Airway epithelial cell (primary cell): ENCODE measurements around the gene CSNK2A3.

- RAMPAGE, long total RNA, result no peak
These were observed 22.9 kb upstream of the LYVE1 start for GRCh38 chr11:10591138-10592060.

GRCh38 chr11:10667246-10667688, 26.3 kb downstream of the IRAG1 start:
- RAMPAGE, long total RNA, result no peak

- RAMPAGE, long total RNA, result no peak
These were observed 21.8 kb upstream of the CTR9 start for GRCh38 chr11:10729209-10729730.

DNA sequence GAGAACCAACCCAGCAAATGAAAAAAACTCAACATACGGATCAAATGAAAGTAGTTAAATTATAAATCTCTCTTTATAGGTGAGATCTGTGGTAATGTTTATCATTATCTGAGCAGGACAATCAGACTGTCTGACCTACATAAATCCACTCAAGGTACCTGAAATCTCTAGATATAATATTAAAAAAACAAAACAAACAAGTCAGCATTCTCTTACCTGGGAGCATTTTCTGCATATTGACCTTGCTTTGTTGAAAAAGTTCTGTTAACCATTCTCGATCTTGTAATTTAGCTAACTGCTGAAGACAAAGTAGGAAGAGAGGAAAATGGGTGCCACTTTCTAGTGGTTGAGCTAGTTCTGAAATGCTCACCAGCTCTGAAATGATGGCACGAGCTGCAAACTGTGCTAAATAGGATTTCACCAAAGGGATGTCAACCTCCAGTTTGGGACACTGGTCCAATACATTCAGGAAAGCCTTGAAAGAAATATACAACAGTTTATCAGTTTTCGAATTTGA, 8.8 kb downstream of the EIF4G2 start:
- RAMPAGE, long total RNA, result no peak

- RAMPAGE, long total RNA, result no peak
These were observed 632 bp upstream of the EIF4G2 start for GRCh38 chr11:10809034-10810082.

- RAMPAGE, long total RNA, result no peak
These were observed 16.2 kb upstream of the EIF4G2 start for GRCh38 chr11:10824915-10825408.

DNA sequence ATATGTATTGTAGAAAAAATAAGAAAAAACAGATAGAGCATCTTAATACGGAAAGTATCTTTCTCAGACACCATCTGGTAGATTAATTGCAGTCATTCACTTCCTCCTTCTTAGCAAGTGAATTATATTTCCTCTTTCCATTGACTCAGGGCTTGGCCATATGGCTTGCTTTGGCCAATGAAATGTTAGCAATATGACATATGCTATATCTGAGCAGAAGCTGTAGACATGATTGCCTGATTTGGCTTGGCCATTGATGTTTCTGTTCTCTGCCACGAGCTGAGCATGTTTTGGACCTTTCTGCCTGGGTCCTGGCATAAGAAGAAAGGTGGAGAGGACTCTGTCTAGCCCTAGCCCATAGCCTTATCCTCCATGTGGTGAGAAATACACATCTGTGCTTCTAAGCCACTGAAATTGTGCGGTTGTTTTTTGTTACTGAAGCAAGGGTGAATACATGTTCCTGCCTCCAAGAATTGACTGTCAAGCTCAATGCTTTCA, 34.5 kb upstream of the ZBED5 start:
- RAMPAGE, long total RNA, result no peak

DNA sequence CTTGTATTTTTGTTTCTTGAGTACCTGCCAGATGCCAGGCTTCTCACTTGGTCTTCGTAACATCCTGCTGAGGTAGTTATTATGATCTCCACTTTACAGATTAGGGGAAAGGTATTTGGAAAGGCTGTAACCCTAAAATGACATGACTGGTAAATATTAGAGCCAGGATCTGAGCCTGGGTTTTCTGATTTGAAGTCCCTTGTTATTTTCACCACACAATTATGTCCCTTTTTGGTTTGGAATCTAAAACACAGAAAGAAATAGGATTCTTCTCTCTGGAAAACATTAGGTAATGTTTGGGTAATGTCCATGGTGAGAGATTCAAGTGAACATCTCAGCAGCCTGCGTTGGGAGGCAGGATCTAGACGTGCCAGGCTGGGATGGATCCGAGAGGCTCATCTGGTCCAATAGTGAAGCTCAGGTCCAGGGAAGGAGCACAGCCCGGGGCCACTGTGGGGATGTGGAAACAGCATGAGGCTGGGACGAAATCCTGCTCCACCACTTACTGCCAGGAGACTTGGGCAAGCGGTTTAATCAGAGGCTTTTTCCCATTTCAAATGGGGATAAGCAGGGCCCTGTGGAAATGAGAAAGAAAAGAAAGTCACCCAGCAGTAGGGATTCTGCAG, 109.9 kb downstream of the CSNK2A3 start:
- RAMPAGE, long total RNA, result no peak

GRCh38 chr11:11352992-11353483, at the start of gene CSNK2A3:
Gene CSNK2A3, minus strand, starts transcription at chr11:11353250.
- RAMPAGE, long total RNA, result no peak

GRCh38 chr11:11406966-11408116, 54.3 kb upstream of the CSNK2A3 start:
- RAMPAGE, long total RNA, result no peak

- RAMPAGE, long total RNA, result no peak
These were observed 98.4 kb upstream of the CSNK2A3 start for GRCh38 chr11:11451361-11451968.

DNA sequence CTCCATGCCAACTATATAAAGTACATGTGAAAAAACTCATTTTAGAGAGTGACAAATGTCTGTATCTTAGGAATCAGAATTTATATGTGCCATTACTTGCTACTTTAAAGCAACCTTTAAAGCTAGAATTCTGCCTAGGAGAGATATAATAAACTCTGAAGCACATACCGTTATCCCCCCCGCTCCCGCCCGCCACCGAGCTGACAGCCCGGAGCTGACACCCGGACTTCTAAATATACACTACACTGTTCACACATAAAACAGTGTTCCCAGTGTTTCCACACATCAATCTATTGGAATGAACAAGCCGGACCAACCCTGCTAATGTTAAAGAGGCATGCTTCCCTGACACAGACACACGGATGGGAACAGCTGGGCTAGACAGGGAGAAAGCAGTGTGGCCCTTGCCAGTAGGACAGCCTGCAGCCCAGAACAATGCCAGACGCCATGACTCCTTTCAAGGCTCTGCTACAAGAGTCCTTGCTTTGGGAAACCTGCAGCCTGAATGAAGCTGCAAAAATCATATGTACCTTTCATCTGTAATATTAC, 108.4 kb upstream of the CSNK2A3 start:
- RAMPAGE, long total RNA, result no peak

- RAMPAGE, long total RNA, result no peak
These were observed 10.5 kb downstream of the GALNT18 start for GRCh38 chr11:11611379-11611726.

GRCh38 chr11:11842951-11843121, 1.1 kb downstream of the USP47 start:
- RAMPAGE, long total RNA, result no peak

GRCh38 chr11:11843168-11843748, 1.5 kb downstream of the USP47 start:
- RAMPAGE, long total RNA, result no peak

GRCh38 chr11:11963506-11964360, 44.7 kb downstream of the DKK3 start:
- RAMPAGE, long total RNA, result no peak

GRCh38 chr11:11973307-11974069, 34.9 kb downstream of the DKK3 start:
- RAMPAGE, long total RNA, result no peak

DNA sequence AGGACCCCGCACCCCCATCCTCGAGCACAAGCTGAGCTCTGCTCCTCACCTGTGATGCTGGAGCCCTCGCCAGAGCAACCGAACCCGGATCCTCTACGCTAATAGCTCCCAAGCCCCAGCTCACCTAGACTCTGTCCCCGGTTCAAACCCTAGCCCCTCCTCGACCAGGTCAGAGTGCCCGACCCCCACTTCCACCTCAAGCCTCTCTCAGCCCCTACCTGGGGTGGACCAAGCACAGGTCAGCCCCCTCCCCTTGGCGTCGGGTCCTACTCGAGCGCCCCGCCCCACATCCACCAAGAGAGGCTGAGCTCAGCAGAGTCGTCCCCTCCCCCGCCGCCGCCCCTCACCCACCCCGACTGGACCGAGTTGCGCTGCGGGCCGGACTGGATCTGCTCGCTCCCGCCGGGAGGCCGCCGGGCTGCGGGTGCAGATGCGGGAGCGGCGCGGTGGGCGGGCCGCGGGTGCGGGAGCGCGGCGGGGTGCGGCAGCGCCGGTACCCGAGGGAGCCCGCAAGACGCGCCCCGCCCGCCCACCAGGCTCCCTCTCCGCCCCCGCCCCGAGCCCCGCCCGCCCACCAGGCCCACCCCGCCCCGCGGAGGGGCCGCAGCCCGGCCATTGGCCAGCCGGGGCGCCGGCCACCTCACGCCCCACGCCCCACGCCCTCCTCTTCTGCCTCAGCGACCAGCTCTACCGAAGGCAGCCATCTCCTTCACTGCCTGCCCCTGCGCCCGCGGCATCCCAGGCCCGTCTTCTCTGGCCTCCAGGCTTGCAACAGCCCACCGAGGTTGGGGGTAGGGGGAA, 595 bp upstream of the DKK3 start:
- RAMPAGE, long total RNA, result no peak

DNA sequence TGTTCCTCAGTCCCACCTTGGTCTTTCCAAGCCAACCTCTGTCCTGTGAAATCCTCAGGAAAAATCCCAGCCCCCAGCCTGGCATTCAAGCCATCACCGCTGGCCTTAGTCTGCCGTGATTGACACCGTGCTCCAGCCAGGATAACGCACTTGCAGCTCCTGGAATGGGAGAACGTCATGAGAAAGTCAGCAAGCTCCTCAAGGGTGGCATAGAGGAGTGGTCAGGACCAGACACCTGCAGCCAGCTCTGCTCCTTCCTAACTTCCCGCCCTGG, 1.1 kb upstream of the DKK3 start:
- RAMPAGE, long total RNA, result no peak

DNA sequence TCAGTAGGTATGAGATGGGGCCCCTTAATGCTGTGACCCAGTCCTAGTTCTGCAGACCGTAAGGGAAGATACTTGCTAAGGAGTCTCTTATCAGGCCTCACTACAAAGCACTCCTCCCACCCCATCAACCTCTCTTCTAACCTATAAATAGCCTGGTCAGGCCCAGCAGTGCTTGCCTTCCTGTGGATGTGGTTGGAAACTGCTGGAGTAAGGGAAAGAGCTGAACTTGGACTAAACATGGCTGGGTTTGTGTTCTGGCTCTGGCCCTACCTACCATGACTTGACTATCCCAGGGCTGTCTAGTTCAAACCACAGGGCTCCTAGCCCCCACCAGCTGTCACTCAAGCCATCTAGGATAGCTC, 9.5 kb upstream of the DKK3 start:
- RAMPAGE, long total RNA, result no peak